ENCODE results near the genes BLVRB, SPTBN4, NUMBL and HNRNPUL1.

- PRO-cap, result no peak
- RAMPAGE, long total RNA, 4 experiments, result no peak in any of the 4 experiments
Measured at GRCh38 chr19:40249424-40250233, 23.1 kb upstream of the CCNP start.

GRCh38 chr19:40273382-40274332 lies 11.5 kb downstream of the AKT2 start:
- PRO-cap, result no peak
- RAMPAGE, long total RNA, 4 experiments, result no peak in any of the 4 experiments

DNA sequence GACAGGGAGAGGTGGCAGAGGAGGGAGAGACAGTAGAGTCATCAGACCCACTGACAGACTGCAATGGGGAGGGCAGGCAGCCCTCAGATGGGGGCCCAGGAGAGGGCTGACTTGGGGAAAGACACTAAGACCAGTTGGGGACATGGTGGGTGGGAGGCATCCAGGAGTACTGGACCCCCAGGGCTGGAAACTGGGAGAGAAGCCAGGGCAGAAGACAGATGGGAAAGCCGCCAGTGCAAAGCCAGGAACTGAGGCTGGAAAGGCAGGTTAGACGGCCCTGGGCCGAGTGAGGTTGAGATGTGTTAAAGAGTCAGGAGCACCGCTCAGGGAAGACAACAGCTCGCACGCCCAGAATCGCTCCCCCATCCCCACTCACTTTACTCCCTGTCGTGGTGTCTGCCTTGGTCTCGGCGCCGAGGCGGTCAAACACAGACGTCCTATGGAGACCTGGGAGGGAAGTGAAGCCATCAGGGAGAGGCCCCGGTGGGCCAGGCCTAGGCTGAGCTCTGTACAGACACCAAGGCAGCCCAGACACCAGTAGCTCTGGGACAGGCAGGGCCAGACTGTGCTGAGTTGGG lies 24.5 kb downstream of the C19orf47 start:
- PRO-cap, result no peak
- RAMPAGE, long total RNA, 4 experiments, result no peak in any of the 4 experiments

GRCh38 chr19:40461416-40462425 lies 3.8 kb downstream of the BLVRB start:
- PRO-cap, result no peak
- RAMPAGE, long total RNA, 4 experiments, result no peak in any of the 4 experiments

DNA sequence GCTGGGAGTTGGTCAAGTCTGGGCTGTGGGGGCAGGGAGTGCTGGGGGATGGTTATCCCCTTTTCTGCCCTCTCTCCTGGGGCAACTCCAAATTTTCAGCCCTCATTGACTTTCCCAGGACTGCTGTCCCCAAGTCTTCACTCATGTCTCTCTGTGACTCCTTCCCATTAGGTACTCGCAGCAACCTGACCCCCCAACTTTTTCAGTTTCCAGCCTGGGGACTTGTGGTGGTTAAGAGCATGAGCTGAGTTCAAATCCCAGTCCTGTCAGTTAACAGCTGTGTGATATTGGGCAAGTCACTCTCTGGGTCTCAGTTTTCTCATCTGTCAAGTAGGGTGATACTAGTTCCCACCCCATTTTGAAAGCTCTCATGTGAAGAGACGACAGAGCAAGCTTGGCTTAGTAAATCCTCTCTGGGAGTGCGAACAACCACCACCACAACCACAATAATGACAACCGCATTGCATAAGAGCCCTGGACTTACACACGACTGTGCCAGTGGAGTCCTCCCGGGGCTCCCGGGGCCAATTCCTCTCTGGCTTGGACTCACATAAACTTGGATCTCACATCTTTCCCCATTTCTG lies 578 bp downstream of the BLVRB start:
- PRO-cap, result no peak
- RAMPAGE, long total RNA, 4 experiments, result no peak in any of the 4 experiments

DNA sequence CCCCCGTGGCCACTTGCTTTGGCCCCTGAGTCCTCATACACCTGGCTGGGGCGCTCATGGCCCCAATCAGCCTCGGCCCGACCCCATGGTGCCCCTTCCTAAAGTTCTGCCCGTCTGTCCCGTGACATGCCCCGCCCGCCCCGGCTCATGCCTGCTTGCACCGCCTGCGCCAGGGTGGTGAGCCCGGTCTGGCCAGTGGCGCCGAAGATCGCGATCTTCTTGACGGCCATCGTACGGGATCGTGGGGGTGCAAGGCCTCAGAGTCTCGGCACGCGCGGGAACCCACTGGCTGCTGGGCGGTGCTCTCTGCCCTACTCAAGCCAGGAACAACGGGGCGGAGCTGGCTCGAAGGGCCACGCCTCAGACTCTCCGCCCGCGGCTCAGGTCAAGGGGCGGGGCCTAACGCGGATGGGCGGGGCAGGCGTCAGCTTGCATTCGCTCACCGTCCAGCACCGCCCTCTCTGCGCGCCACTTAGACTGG lies at the start of gene BLVRB:
BLVRB (minus strand) TSS at position 287 of the 481 bp plus-strand sequence.
- PRO-cap, result bidirectional peak, plus-strand start outside the sequence, minus-strand start at position 287 of the sequence
- RAMPAGE, long total RNA, 4 experiments, result start-site peak on the minus strand in 4 of 4 experiments, centred at positions 298 to 308 of the sequence, 332 to 710 reads per replicate

GRCh38 chr19:40466788-40467513 lies at the start of gene SPTBN4:
Gene SPTBN4, plus strand, starts transcription at chr19:40467001.
- PRO-cap, result no peak
- RAMPAGE, long total RNA, 4 experiments, result no peak in any of the 4 experiments

- PRO-cap, result no peak
- RAMPAGE, long total RNA, 4 experiments, result no peak in any of the 4 experiments
Measured at GRCh38 chr19:40549155-40549533, 27.5 kb upstream of the SHKBP1 start.

DNA sequence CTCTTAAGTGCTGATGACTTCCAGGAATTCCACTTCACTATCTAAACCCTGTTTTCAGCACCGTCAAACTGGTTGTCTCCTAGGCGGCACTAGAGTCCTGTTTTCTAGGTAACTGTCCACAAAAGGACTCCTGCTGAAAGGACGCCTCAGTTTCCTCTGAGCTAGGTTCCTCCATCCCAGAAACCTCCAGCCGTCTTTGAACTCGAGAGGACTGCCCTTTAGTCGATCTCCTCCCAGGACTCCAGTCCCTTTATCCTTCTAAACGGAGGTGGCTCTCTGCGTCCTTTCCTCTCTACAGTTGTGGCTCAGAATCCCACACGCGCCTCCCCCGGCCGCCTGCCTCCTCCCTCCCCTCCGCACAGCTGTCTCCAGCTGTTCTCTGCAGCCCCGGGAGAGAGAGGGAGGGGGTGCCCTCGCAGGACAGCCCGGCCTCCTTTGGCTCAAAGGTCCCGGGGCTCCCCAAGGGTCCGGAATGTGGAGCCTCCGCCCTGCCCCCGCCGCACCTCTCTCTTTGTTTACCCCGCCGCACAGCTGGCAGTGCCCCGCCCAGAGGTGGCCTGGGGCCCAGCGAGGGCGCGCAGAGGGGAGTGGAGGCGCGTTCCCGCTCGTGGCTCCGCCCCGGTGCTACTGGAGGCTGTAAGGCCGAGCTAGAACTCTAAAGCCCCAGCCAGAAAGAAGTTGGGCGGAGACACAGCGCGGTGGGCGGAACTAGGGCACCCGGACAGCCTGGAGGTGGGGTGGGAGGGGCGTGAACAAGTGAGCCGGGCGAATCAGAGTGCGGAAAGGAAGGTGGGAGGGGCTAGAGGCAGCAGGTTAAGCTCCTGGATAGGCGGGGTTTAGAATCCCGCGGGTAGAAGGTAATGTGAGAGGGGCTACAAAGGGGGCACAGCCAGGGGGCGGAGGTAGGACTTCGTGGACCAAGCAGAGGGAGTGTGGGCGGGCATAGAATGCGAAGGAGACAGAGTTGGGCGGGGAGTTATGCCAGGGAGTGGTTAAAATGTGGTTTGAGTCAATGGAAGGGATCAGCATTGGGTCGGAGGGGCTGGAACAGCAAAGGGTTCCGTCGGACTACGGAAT lies 2.6 kb downstream of the LTBP4 start:
- PRO-cap, result bidirectional peak, plus-strand start at position 288 of the sequence, minus-strand start at position 381 of the sequence; unidirectional peak, minus-strand start at position 437 of the sequence; bidirectional peak, plus-strand start at position 839 of the sequence, minus-strand start at position 629 of the sequence
- RAMPAGE, long total RNA, 4 experiments, result no peak in any of the 4 experiments

- PRO-cap, result no peak
- RAMPAGE, long total RNA, 4 experiments, result start-site peak on the minus strand in 2 of 4 experiments, at chr19:40686827-40687650 at its widest, 9 to 32 reads per replicate
Measured at GRCh38 chr19:40686717-40687398, 3.6 kb downstream of the NUMBL start.

DNA sequence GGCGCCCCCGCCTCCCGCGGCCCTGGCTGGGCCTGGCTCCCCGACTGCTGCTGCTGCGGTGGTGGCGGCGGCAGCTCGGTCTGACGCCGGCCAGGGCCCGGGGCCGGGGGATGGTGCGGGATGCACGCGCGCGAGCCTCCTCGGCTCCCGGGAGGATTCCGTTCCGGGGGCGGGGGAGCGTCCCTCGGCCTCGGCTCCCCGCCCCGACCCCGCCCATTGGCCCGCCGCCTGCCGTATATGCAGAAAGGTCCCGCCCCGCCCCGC lies at the start of gene NUMBL:
NUMBL (minus strand) TSS at position 158 of the 264 bp plus-strand sequence.
- PRO-cap, result bidirectional peak, plus-strand start outside the sequence, minus-strand start at position 157 of the sequence
- RAMPAGE, long total RNA, 4 experiments, result no peak in any of the 4 experiments

DNA sequence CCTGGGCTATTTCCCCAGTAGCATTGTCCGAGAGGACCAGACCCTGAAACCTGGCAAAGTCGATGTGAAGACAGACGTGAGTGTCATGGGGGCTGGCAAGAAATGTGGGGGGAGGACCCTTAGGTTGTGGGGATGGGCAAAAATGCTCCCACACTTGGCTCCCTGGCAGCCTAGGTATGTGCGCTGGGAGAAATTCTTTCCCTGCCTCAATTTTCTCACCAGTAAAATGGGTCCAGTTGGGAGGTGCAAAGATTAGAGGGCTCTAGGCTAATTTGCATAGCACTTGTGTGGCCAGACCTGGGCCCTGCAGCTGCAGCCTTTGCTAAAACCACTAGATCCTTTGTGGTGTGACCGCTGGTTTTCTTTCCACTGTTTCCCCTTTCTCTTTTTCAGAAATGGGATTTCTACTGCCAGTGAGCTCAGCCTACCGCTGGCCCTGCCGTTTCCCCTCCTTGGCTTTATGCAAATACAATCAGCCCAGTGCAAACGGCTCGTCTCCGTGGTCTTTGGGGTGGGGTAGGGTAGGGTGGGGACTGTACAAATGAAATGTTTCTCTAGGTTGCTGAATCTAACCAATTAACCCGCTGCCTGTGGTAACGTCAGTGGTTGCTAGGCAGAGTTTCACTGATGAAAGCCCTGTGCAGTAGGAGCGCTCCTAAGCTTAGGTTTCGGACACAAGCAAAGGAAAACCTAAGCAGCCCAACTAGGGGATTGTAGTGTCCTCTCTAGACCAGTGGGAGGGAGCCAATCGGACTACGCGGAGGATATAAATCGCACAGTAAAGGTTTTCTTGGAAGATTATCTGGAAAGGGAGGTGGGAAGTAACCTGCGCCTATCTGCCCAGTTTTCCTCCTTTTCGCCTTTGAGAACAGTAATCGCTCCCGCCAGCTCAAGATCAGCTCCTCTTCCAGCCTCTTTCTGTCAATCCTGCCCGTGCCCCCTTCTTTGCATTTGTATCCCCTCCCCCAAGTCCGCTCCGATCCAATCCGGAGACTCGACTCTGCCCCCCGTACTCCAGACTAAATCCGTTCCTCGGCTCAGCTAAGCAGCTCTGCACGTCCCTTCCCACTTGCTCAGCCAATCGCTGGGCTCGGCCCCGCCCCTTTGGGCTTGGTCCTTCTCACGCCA lies 679 bp upstream of the RAB4B start:
- PRO-cap, result unidirectional peak, minus-strand start at position 456 of the sequence; unidirectional peak, minus-strand start at position 864 of the sequence; bidirectional peak, plus-strand start outside the sequence, minus-strand start at position 920 of the sequence
- RAMPAGE, long total RNA, 4 experiments, result no peak in any of the 4 experiments

GRCh38 chr19:40831670-40832288 lies 18.5 kb downstream of the CYP2A6 start:
- PRO-cap, result no peak
- RAMPAGE, long total RNA, 4 experiments, result no peak in any of the 4 experiments

DNA sequence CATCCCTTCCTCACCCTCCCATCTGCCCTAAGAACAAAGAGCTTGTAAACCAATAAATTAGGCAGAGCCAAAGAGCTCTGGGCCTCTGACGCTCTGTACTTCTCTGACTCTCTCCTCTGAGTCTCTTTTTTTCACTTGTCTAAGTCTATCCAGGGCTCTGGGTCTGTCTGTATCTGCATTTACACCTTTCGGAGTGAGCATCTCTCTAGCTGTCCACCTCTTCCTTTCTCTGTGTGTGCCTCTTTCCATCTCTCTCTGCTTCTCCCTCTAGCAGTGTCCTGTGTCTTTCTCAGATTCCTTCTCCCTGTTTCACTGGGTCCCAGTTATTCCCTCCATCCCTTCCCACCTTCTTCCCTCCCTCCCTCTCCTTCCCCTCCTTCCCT lies 32.0 kb upstream of the CYP2B6 start:
- PRO-cap, result no peak
- RAMPAGE, long total RNA, 4 experiments, result no peak in any of the 4 experiments

DNA sequence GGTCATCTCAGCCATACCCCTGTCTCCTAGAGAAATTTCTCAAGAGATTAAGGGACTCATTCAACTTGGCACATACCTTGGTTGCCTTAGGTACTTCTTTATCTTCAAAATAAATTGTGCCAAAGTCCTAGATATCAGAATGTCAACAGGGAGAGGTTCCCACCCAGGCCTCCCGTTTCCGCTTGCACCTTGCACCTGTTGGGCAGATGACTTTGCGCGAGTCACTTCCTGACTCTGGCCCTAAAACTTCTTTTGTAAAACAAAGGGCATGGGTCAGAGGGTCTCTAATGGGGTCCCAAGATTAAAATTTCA lies 25.9 kb upstream of the CYP2S1 start:
- PRO-cap, result no peak
- RAMPAGE, long total RNA, 4 experiments, result no peak in any of the 4 experiments

- PRO-cap, result no peak
- RAMPAGE, long total RNA, 4 experiments, result no peak in any of the 4 experiments
Measured at GRCh38 chr19:41167500-41168086, 25.4 kb upstream of the CYP2S1 start.

DNA sequence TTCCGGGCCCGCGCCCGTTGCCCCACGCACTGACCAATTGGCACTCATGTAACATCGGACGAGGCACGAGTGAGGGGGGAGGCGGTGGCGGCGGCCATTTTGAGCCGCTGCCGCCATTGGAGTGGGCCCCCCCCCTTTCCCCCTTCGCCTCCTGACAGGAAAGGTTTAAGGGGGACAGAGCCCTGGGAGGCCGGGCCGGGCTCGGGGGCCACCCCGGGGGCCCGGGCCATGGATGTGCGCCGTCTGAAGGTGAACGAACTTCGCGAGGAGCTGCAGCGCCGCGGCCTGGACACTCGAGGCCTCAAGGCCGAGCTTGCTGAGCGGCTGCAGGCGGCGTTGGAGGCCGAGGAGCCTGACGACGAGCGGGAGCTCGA lies at the start of gene HNRNPUL1:
HNRNPUL1 (plus strand) TSS at position 97 of the 374 bp plus-strand sequence.
- PRO-cap, result no peak
- RAMPAGE, long total RNA, 4 experiments, result start-site peak on the plus strand in 4 of 4 experiments, centred at positions 109 to 313 of the sequence, 21 to 422 reads per replicate

- PRO-cap, result no peak
- RAMPAGE, long total RNA, 4 experiments, result no peak in any of the 4 experiments
Measured at GRCh38 chr19:41296255-41297356, 13.4 kb upstream of the CCDC97 start.

GRCh38 chr19:41304472-41305137 lies 5.4 kb upstream of the CCDC97 start:
- PRO-cap, result no peak
- RAMPAGE, long total RNA, 4 experiments, result no peak in any of the 4 experiments

DNA sequence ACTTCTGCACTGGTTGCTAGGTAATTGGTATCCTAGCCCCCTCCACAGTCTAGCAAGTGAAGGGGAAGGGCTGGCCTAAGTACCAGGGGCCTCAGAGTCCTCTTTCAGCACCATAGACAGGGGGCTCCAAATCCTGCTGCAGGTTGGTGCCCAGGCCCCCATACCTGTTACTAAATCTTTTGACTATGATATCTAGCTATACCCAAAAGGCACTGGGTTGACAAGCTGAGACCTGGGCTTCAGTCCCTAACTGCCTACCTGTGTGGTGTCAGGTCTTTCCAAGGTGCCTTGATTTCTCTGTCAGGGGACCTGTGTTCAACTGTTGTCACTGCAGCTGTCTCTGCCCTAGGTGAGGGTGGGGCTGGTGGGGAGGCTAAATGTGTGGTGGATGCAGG lies 4.0 kb upstream of the CCDC97 start:
- PRO-cap, result no peak
- RAMPAGE, long total RNA, 4 experiments, result no peak in any of the 4 experiments

Data from suprapubic skin (tissue), 4 donors.